HL-60 (cell line): Measurements from ENCODE around the genes CT45A2, HTATSF1, SPANXA2 and SPANXN1.

GRCh38 chrX:135572499-135573099 lies 52.1 kb downstream of the INTS6L start:
- RRBS = no CpG with 5 or more reads among the region's 1 CpG

GRCh38 chrX:135579605-135580293 lies 59.3 kb downstream of the INTS6L start:
- RRBS = no CpG with 5 or more reads among the region's 7 CpGs

- RRBS = no CpG with 5 or more reads among the region's 16 CpGs
These were observed at the start of gene CT45A2 for GRCh38 chrX:135819866-135820228. CT45A2 (minus strand) TSS chrX:135820012.

- RRBS = no CpG with 5 or more reads among the region's 7 CpGs
These were observed 60.4 kb downstream of the SLC9A6 start for GRCh38 chrX:136045469-136046227.

GRCh38 chrX:136212258-136212920 lies 15.5 kb downstream of the FHL1 start:
- RRBS = 98% methylated on average over 4 of the region's 12 CpGs

DNA sequence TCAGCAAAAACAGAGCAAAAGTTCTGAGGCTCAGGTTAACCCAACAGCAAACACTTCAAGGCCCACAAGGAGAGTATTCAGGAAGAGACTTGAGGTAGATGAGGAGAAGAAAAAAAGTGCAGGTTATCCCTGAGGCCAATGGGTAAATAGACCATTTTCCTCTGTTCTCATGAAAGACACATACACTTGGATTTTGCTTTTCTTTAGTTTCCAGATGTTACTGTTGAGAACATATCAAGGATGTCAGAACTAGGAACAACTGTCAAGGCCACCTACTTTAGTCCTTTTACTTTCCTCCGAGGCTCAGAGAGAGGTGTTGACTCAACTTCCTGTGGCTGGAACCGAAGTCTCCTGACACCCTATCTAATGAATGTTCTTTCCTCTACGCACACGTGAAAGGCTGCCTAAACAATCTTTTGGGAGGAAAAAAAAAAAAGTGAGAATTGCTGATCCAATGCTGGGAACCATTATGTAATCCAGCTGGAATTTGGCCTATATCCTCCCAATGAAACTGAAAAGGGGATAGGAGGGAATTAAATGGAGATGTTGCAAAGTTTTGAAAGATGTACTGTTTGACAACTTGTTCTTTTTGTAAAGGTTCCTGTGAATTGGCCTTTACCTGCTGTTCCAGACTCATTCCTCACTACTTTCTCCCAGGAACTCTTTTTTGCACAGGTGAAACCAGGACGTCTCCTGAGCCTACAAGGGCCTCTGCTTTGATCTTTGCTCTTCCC lies 8.3 kb upstream of the MAP7D3 start:
- RRBS = no CpG with 5 or more reads among the region's 5 CpGs

DNA sequence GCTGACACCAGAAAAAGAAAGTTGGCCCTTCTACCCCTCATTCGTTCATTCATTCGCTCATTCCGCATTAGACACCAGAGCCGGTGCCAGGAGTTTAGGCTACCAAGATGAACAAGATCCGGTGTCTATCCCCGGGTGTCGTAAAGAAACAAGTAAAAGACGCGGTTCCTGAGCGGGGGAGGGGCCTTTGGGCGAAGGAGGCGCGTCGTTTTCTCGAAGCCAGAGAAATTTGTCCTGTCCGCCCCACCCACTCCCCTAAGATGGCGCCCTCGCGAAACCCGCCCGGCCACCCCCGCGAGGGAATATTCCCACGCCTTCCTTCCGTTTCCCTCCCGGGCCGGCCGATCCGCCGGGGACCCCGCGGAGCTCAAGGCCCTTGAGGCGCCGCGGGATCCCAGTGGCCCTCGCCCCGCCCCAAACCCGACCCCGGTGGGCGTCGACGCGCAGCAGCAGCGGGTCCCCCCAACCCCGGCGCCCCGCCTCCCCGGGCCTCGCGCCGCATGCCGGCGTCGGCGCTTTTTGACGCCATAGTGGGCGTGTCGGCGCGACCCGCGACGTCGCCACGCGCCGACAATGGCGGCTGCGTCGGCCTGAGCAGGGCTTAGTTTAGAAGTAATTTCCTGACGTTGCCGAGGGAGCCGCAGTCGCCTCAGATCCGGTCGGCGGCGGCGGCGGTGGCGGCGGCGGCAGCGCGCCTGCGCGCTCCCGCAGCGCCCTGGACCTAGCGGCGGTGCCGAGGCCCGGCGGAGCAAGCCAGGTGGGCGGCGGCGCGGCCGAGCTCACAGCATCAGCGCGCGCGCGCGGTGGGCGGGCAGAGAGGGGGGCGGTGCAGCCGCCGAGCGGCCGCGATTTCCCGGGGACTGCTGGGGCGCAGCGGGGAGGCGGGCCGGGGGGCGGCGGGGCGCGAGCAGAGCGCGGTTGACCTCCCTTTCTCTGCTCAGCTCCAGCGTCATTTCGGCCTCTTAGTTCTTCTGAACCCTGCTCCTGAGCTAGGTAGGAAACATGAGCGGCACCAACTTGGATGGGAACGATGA lies at the start of gene HTATSF1:
Gene HTATSF1, plus strand, starts transcription at position 910 of the 1,034 bp plus-strand sequence.
- RRBS = 2% methylated on average over 32 of the region's 127 CpGs

GRCh38 chrX:136510552-136510935 lies 13.2 kb downstream of the HTATSF1 start:
- RRBS = no CpG with 5 or more reads among the region's 2 CpGs

- RRBS = no CpG with 5 or more reads among the region's 5 CpGs
These were observed 49.4 kb downstream of the ARHGEF6 start for GRCh38 chrX:136731308-136731739.

- RRBS = 61% methylated on average over 7 of the region's 54 CpGs
These were observed 137.6 kb upstream of the ZIC3 start for GRCh38 chrX:137428109-137429010.

DNA sequence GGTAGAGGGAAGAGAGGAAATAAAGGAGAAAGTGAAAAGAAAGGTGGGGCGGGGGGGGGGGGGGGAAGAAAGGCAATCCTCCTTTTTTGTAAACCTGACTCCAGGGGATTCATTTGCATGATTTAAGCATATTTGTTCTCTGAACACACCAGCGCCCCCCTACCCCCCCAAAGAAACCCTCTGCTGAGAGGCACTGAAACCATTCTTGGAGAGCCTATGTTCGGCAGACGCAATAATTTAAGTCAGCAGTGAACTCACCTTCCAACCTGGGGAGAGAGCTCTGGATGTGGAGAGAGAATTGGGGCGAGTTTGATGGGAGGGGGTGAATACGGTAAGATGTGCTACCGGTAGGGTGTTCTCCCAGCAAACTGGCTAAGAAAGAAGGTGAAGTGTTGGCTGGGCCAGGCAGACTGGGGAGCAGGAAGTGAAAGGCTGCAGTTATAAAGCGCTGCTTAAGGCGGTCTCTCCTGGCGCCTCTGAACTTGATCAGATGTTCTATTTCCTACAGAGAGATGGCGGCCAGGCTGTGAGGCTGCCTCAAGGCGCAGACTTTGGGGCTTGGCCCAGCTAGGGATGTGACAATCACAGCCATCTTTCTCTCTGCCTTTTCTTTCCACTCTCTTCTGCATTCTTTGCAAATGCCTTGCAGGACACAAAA lies 1.7 kb upstream of the ZIC3 start:
- RRBS = no CpG with 5 or more reads among the region's 12 CpGs

GRCh38 chrX:137574933-137575390 lies 9.0 kb downstream of the ZIC3 start:
- RRBS = no CpG with 5 or more reads among the region's 17 CpGs

DNA sequence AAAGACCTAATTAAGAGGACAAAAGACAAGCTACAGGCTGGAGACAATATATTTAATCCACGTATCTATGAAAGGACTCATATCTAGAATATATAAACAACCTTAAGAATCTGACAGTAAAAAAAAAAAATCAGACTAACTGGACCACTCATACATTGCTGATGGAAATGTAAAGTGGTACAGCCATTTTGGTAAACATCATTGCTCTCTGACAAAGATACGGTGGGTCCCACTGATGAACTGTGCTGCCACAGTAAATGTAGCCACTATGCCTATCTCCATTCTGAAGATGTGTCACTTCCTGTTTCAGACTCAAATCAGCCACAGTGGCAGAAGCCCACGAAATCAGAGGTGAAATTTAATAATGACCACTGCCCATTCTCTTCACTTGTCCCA lies 304 bp upstream of the F9 start:
- RRBS = no CpG with 5 or more reads among the region's 3 CpGs

GRCh38 chrX:139933360-139933865 lies 560 bp upstream of the ATP11C start:
- RRBS = no CpG with 5 or more reads among the region's 20 CpGs

DNA sequence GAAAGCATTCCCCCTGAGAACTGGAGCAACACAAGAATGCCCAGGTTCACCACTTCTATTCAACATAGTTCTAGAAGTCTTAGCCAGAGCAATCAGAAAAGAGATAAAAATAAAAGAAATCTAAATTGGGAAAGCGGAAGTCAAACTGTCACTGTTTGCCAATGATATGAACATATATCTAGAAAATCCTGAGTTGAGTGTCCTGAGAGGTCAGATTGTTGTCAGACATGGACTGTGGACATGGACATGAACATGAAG lies 138.2 kb upstream of the SPANXC start:
- RRBS = no CpG with 5 or more reads among the region's 1 CpG

DNA sequence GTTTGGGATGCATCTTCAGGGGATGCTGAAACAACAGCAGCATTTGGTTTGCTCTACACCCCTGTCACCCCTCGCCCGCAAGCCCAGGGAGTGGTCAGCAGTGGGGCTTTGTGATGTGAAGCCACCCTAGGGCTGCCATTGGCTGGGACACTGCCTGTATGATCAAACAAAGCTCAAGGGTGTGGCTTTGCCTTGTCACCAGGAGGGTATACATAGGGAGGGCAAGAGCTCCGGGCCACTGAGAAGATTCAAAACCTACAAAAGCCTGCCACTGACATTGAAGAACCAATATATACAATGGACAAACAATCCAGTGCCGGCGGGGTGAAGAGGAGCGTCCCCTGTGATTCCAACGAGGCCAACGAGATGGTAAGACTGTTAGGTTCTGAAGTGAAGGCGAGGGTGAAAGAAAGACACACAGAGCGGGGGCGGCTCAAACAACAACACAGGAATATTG lies at the start of gene SPANXA2:
Gene SPANXA2, plus strand, starts transcription at position 238 of the 457 bp plus-strand sequence.
- RRBS = no CpG with 5 or more reads among the region's 11 CpGs

DNA sequence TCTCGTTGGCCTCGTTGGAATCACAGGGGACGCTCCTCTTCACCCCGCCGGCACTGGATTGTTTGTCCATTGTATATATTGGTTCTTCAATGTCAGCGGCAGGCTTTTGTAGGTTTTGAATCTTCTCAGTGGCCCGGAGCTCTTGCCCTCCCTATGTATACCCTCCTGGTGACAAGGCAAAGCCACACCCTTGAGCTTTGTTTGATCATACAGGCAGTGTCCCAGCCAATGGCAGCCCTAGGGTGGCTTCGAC lies 277 bp downstream of the SPANXD start:
- RRBS = no CpG with 5 or more reads among the region's 8 CpGs

DNA sequence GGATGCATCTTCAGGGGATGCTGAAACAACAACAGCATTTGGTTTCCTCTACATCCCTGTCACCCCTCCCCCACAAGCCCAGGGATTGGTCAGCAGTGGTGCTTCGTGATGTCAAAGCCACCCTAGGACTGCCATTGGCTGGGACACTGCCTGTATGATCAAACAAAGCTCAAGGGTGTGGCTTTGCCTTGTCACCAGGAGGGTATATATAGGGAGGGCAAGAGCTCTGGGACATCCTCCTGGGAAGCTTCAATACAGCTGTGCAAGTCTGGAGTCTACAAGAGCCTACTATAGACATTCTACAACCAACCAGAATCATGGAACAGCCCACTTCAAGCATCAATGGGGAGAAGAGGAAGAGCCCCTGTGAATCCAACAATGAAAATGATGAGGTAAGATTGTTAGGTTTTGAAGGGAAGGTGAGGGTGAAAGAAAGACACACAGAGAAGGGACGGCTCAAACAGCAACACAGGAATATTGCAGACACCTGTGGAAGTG lies at the start of gene SPANXN1:
Gene SPANXN1, plus strand, starts transcription at position 234 of the 498 bp plus-strand sequence.
- RRBS = no CpG with 5 or more reads among the region's 2 CpGs

DNA sequence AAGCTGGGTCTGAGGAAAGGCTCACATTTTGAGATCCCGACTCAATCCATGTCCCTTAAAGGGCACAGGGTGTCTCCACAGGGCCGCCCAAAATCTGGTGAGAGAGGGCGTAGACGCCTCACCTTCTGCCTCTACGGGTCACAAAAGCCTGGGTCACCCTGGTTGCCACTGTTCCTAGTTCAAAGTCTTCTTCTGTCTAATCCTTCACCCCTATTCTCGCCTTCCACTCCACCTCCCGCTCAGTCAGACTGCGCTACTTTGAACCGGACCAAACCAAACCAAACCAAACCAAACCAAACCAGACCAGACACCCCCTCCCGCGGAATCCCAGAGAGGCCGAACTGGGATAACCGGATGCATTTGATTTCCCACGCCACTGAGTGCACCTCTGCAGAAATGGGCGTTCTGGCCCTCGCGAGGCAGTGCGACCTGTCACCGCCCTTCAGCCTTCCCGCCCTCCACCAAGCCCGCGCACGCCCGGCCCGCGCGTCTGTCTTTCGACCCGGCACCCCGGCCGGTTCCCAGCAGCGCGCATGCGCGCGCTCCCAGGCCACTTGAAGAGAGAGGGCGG lies 378 bp upstream of the FMR1 start:
- RRBS = 5% methylated on average over 5 of the region's 37 CpGs